ENCODE results near the genes GLRA2, CLTRN and CDKL5.

DNA sequence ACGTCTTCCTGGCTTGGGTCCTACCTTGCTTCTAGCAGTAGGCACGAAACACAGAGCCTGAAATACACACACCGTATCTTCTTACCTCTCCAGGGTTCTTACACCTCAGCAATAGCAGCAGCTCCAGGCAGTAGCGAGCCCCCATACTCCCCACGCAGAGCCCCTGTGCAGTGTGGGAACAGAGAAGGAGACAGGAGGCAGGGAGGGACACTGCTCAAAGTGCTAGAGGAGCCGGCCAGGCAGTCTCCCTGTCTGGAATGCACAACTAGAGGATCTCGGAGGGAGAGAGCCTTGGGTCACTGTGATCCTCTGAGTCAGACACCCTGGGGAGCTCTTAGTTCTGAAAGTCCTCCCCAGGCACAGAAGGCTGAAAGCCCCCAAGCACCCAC lies 15.9 kb downstream of the AMELX start:
- PRO-cap: no peak

DNA sequence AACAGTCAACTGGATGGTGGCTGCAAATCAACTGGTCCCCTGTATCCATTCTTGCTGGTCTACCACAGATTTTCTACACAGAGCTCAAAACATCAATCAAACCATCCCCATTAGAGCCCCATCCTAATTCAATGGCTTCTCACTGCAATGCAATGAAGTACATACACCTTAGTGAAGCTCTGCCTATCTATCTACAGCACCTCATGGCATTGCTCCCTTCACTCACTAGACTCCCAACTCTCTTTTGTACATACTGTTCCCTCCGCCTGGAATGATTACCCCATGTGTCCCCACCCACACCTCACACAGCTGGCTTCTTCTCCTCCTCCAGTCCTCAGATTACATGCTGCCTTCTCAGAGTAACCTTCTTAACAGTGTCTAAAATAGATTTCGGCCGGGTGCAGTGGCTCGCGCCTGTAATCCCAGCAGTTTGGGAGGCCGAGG lies 46.9 kb downstream of the AMELX start:
- PRO-cap: no peak

GRCh38 chrX:11424168-11425284 lies 131.3 kb downstream of the AMELX start:
- PRO-cap: no peak

DNA sequence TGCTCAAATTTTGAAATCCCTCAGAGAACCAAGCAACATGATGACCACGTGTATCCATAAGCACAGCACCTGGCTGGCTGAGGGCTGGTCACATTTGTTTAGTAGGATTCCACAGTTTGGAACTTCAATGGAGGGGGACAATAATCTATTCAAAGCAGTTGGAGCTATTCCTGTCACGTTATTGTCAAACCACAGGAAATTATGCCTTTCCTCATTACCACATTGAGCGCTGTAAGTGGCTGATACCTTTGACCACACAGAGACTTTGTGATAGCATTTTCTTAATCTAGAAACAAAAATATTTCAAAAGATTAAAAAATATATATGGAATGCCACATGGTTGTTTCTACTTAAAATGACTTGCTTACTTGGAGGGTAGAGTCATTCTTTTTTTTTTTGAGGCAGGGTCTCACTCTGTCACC lies 7.1 kb downstream of the TMSB4X start:
- PRO-cap: no peak

- PRO-cap: no peak
These were observed 905 bp downstream of the FAM9C start for GRCh38 chrX:13043432-13043998.

DNA sequence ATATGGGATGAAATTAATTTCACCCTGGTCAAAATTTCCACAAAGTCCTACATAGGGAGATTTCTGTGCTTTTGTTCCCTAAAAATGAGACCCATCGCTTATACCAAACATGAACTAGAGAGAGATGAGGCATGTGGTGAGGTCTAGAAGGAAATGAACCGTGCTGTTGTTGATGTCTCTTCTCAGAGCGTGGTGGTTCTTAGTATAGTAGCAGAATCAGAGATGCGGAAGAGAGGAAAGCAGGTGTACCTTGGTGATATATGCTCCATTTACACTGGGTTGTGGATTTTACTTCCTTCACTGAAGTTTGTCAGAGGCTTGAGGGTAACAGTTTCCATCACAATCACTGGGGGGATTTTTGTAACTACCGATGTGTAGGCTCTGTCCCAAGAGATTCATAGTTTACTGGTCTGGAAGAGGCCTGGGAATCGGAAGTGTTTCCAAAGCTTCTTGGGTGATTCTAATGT lies 30.2 kb upstream of the FAM9C start:
- PRO-cap: no peak

DNA sequence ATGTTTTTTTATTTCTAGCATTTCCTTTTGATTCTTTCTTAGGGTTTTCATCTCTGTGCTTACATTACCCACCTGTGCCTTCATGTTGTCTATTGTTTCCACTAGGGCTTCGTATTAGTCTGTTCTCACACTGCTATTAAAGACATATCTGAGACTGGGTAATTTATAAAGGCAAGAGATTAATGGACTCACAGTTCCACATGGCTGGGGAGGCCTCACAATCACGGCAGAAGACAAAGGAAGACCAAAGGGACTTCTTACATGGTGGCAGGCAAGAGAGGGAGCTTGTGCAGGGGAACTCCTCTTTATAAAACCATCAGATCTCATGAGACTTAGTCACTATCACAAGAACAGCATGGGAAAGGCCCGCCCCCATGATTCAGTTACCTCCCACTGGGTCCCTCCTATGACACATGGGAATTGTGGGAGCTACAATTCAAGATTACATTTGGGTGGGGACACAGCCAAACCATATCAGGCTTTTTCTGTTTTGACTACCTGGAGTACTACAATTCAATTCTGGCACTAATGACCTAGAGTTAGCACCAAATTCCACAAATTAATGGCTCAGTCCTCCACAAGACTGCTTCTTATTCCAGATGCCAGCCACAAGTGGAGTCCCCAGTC lies 16.6 kb downstream of the ATXN3L start:
- PRO-cap: no peak

- PRO-cap: no peak
These were observed 52.6 kb upstream of the EGFL6 start for GRCh38 chrX:13516863-13517175.

- PRO-cap: no peak
These were observed 92.4 kb downstream of the GEMIN8 start for GRCh38 chrX:13937197-13937733.

- PRO-cap: no peak
These were observed at the start of gene GLRA2 for GRCh38 chrX:14529193-14530104. Gene GLRA2 (plus strand): TSS chrX:14529536.

- PRO-cap: no peak
These were observed 49.0 kb downstream of the BMX start for GRCh38 chrX:15549503-15550024.

GRCh38 chrX:15664690-15665180 lies at the start of gene CLTRN:
Gene CLTRN (minus strand): TSS chrX:15664805.
- PRO-cap: no peak

DNA sequence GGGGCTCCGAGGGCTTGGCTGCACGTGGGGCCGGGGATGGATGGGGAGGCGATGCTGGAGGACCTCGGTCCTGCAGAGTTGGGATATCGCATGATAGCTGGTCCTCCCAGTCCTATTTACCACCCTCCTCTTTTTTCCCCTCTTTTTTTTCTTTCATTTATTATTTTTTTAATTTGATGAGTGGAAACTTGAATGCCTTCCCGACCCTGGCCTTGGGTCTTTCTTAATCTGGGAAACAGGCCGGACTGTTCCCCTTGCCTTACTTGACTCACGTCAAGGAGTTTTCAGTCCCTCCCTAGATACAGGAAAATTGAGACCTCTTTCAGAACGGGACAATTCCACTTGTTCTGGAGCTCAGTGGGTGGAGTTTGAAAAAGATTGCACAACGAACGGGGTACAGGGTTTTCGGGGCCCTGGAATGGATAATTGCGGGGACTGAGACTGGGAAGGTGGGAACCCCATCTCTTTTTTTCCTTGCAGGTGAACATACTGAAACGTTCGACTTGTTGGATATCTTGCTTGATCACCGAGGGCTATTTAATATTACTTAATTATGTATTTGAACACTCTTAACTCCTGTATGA lies 1.1 kb downstream of the TXLNG start:
- PRO-cap: no peak

GRCh38 chrX:17376081-17376673 lies 1.2 kb downstream of the NHS start:
- PRO-cap: no peak

DNA sequence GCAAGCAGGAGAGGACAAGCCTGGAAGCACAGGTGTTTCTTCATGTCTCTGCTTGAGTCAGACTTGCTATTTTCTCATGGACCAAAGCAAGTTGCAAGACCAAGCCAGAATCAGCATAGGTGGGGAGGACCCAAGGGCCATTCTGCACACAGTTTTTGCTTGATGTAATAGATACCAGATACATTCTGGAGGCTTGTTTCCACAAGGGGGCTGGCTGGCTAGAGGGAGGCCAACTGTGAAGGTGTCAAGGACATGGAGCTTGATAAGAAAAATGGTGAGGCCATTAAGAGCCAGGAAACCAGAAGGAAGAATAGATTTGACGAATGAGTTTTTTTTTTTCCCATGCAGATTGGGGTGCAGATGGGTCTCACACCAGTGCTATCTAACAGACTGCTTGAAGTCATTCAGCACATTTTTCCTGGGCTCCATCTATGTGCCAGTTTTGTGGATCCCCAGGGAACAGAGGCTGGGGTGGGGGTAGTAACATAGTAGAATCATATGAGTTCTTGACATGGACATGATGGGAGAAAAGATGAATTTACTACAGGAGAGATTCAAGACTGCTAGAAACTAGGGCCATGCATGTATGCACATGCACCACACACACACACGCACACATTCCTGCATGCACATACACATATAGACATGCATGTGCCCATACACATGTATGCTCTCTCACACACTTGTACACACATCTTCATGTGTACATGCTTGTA lies 173.1 kb downstream of the NHS start:
- PRO-cap: no peak

GRCh38 chrX:17553444-17553892 lies 178.5 kb downstream of the NHS start:
- PRO-cap: no peak

DNA sequence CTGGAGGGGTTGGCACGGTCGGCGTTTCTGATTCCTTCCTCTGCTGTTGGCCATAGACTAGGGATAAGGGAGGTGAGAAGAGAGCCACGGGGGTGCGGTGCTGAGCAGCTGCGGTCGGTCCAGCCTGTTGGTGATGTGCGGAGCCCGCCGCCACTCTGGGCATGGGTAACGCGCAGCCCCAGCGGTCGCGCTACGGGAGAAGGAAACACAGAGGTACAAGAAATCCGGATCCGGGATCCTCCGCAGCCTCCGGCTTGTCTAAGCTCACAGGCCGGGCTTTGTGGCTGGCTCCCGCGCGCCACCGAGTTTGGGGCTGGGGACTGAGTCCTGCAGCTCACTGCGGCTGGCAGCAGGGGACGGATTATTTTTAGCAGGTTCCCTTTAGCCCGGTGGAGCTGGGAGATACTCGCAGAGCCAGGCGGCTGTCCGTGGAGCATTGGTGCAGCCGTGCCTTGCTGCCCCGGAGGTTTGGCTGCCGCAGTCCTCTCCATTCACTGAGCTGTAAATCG lies 82.1 kb upstream of the SCML1 start:
- PRO-cap: no peak

DNA sequence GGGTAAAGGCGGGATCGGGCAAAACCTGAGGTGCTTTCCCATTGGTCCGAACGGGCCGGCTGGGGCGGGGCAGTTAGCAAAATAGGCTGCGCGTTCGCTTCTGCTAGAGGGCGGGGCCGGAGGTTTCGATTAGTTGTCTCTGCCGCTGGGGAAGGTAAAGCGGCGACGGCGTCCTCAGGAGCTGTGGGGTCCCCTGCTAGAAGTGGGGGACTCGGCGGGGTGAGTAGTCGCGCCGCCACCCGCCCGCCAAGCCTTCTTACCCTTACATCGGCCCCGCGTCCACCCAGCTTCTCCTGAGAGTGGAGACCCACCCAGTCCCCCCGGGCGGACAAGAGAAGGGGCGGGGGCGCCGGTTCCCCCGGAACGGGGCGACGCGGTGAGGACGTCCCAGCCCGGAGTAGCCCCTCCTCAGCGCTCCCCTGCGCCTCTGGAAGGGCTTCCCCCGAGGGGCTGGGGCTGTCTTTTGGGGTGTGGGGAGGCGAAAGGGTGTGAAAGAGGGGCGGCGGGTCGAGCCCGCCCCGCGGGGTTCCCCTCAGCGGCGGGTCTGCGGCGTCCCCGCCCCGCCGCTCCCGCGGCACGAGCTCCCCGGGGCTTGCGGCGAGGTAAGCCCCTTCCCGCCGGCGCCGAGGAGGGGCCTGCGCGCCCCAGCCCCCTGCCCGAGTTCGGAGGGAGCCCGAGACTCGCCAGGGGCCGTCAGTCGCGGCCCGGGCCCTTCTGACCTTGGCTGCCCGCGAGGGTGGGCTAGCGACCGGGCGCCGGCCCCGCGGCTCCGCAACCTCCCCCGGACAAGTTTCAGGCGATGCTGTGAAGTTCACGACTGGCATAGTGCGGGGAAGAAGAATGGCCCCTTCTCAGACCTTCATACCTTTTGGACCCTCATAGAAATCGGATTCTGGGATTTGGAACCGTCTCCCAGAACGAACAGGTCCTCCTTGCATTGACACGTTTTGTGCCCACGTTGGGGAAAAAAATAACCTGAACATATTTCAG lies at the start of gene CDKL5:
CDKL5 (plus strand) TSS at position 132 of the 990 bp plus-strand sequence.
- PRO-cap: bidirectional peak, plus-strand start at position 132 of the sequence, minus-strand start outside the sequence

GRCh38 chrX:18617268-18617761 lies 54.6 kb downstream of the RS1 start:
- PRO-cap: no peak

GRCh38 chrX:18640571-18641171 lies 31.2 kb downstream of the RS1 start:
- PRO-cap: no peak